ENCODE data around the genes CEBPZ and QPCT.

DNA sequence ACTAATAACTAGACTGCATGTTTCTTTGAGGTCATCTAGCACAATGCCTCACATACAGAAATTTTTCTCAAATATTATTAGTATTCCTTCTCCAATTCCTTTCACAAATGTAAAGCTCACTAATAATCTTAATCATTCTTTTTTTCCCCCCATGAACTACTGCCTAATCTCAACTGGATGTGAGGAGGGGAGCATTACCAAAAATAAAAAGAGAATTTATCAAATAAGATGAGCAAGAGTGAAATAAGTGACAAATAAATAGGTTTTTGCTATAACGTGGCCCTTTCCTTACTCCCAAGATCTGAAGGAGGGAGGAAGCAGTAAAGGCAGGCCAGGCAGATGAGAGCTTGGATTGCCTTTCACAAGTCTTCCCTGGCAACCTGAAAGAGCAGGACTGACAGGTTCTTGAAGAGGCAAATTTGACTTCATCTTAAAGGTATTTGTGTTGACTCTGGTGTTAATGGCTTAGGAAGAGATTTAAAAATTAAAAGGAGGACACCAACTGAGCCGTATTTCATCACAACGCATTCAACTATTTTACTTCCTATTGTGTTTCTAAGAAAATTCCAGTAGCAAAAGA, 3.4 kb downstream of the STRN start:
- RRBS: no CpG with 5 or more reads among the region's 3 CpGs

DNA sequence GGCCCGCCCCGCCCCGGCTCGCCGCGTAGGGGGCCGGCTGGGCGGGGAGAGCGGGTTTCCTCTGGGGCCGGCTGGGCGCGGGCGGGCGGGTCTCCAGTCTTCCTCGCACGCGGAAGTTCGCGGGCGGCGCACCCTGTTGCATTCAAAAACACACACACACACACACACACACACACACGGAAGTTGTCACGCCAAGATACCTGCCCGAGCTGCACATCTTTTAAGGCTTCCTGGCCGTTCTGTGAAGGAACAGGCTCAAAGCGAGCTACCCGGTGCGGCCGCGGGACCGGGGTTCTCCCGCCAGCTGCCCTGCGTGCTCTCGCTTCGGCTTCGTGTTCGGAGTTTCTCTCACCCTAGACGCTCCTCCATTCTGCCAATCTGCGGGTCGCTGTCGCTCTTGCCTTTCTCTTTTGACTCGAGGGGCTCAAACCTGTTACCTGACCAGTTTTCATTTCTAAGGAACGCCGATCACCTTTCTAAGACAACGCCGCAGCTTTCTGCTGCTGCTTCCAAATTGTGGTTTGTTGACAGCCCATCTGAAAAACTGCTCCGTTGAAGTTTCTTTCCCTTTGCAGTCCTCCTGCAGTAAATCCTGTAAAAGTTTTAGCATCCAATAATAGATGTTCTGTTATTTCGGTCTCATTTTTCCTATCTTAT, 543 bp upstream of the STRN start:
- RRBS: 3% methylated on average over 3 of the region's 48 CpGs

DNA sequence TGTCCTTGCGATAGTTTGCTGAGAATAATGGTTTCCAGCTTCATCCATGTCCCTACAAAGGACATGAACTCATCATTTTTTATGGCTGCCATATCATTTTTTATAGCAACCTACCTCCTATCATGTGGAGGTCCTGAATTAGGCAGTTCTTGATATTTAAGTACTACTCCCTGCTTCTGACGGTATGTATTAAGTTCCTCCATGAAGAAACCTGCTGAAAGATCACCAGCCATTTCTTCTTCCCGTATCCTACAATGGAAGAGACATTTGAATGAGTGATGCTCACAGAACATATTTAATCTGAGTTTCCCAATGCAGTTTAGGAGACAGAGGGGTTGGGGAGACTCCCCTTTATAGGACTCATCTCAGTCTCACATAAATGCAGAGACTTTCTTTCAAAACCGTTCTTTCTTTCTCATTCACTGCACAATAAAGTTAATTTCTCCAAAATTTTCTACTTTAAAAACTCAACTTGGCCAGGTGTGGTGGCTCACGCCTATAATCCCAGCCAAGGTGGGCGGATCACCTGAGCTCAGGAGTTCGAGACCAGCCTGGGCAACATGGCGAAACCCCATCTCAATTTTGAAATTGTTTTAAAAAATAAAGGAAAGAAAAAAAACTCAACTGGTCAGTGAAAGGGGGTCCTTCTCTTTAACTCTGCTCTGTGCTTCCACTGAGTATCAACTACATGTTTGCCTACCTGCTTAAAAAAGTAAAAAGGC, 9.0 kb downstream of the EIF2AK2 start:
- RRBS: no CpG with 5 or more reads among the region's 8 CpGs

GRCh38 chr2:37231026-37231852, at the start of gene CEBPZ:
Gene CEBPZ, minus strand, starts transcription at chr2:37231596.
- RRBS: 2% methylated on average over 14 of the region's 60 CpGs

DNA sequence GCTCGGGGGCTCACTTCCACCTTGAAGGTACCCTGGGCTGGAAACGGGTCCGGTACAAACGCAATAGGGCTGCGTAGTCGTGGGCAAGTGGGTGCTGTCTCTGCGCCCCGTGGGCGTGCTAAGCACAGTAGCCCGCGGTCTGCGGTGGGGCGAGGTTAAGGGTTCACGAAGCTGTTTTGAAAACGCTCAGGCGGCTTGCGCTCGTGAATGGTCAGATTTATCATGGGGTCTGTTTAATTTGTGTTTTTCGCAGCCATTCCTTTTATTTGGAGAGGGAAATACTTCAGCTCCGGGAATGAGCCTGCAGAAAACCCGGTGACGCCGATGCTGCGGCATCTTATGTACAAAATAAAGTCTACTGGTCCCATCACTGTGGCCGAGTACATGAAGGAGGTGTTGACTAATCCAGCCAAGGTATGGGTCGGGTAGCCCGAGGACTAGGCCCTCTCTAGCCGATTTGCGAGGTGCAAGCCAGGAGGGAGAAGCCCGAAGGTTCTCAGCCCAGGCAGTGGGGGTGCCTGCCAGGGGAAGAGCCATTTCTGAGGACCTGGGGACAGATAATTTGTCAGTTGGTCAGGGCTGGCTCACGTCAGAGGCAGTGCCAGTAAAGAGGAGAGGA, 504 bp downstream of the NDUFAF7 start:
- RRBS: 2% methylated on average over 3 of the region's 31 CpGs

DNA sequence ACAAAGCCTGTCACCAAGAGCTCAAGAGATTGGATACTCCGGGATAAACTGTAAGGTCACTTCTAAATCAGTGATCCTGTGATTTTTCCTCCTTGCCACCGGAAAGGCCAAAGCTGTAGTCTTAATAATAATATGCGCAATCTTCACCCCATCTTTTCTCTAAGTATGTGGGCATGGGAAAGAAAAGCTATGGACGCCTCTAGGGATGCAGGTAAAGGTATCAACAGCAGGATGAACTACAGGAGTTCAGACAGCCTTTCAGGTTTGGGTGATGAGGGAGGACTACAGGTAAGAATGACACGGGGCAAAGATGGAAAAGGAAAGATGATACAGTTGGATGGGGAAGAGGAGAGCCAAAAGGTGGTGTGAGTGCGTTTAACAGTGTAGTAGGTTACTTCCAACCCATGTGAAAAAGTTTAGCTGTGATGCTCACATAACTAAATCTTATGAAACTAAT, 33.4 kb downstream of the NDUFAF7 start:
- RRBS: no CpG with 5 or more reads among the region's 6 CpGs

DNA sequence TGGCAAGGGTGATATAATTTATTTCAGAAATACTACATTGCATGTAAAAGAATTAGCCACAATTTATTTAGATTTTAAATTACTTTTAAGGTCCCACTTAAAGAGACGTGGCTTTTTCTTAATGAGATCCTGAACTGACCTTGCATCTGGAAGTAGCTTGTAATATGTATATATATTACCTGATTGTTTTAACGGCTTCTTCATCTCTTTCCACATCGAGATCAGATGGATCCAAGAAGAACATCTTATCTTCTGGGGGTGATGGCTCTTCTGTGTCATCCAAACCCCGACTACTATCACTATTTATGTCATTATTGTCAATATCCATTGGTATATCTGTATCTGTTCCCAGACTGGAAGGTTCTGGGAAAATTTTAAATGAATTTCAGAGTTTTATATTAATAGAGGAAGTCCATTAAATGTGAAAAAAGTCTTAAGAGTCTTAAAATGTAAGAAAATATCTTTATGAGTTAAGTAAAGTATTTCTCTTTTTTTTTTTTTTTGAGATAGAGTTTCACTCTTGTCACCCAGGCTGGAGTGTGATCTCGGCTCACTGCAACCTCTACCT, 45.0 kb downstream of the PRKD3 start:
- RRBS: no CpG with 5 or more reads among the region's 5 CpGs

DNA sequence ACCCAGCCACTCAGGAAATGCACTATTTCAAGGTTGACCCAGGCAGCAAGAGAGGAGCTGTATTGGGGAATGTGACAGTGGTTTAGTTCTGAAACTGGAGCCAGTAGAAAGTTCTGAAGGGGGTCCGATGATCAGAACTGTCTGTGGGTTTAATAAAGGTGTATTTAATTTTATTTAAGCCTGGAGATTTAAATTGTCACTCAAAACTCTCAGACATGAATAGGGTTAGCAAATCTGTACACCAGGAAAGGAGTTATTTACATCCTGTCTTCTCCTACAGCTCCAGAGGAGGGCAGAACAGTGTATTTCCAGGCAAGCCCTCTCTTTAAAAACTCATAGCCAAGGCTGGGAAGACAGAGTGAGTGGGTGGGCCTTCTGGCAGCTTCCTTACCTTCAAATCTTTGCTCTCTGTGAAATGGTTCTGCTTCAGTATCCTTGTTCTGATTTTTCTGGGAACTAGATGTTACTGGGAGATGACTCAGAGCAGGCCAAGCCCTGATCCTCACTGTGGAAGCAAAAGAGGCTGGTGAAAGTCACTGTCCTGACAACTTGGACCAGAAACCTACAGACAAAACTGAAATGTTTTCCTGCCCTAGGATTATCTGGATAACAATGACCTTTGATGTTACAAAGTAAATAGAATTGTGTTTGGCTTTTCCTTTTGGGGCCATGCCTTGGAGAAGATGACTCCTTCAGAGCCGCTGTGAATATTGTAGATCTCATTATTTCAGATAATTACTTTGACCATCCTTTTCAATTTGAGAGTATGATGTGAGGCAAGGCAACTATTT, 899 bp upstream of the QPCT start:
- RRBS: no CpG with 5 or more reads among the region's 2 CpGs

DNA sequence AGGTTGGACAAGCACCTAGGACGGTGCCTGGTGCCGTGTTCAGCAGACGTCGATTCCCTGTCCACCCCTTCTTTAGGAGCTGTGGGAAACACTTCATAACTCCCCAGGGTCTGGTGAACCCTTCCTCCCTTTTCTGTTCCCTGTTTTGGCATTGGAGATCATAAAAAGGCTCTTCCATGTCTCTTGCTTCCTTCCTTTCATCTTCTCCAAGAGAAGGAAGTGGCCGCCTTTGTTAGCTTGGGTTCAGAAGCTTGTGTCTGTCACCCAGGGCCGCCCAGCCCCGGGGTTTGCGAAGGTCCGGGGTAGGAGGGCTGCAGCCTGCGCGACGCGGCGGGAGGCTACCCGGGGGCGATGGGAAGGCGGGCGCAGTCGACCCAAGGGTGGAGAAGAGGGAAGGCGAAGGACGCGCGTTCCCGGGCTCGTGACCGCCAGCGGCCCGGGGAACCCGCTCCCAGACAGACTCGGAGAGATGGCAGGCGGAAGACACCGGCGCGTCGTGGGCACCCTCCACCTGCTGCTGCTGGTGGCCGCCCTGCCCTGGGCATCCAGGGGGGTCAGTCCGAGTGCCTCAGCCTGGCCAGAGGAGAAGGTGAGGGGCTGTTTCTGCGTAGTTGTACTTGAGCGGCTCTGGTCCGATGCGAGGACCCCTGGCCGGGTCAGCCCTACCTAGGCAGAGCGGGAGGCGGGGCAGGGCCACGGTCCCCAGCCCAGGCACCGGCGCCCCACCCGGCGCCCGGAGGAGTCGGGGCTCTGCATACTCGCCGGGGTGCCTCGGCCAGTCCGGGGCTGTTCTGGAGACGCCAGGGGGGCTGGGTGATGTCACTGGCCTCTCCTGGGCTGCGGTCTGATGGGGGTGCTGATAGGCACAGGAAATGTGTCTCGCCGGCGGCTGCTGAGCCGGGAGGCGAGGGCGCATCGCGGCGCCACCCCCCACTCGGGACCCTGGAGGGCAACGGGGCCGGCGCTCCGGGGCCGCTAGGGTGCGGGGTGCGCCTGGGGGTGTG, at the start of gene QPCT:
TSS of gene QPCT (plus strand) at position 368 of the 1,004 bp plus-strand sequence.
- RRBS: 89% methylated on average over 39 of the region's 74 CpGs

GRCh38 chr2:37523690-37524344, 147.6 kb downstream of the CDC42EP3 start:
- RRBS: no CpG with 5 or more reads among the region's 5 CpGs

DNA sequence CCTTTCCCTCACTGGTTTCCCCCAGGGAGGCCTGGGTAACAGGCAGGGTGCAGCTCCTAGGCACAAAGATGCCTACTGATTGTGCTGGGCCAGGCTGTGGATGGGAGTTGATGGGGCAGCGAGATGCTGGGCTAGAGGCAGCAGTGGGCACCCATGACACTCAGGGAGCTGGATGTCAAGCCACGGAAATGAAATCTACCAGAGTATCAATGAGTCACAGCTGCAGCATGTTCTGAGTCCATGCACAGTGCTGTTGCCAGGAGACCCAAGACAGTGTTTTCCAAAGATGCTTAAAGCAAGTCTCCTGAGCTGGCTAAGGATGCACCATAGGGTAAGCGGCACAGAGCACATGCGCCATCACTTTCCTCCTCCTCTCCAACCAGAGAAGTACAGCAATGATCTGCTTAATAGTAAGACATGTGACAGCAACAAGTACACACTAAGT, 57.4 kb downstream of the CDC42EP3 start:
- RRBS: no CpG with 5 or more reads among the region's 4 CpGs

GRCh38 chr2:37626147-37626600, 45.3 kb downstream of the CDC42EP3 start:
- RRBS: no CpG with 5 or more reads among the region's 9 CpGs

GRCh38 chr2:37654475-37654912, 16.9 kb downstream of the CDC42EP3 start:
- RRBS: no CpG with 5 or more reads among the region's 9 CpGs

GRCh38 chr2:37780994-37781379, 109.5 kb upstream of the CDC42EP3 start:
- RRBS: no CpG with 5 or more reads among the region's 6 CpGs

GRCh38 chr2:38037671-38038753, 37.9 kb downstream of the CYP1B1 start:
- RRBS: 37% methylated on average over 11 of the region's 41 CpGs

GRCh38 chr2:38085074-38085906, 9.3 kb upstream of the CYP1B1 start:
- RRBS: no CpG with 5 or more reads among the region's 19 CpGs

DNA sequence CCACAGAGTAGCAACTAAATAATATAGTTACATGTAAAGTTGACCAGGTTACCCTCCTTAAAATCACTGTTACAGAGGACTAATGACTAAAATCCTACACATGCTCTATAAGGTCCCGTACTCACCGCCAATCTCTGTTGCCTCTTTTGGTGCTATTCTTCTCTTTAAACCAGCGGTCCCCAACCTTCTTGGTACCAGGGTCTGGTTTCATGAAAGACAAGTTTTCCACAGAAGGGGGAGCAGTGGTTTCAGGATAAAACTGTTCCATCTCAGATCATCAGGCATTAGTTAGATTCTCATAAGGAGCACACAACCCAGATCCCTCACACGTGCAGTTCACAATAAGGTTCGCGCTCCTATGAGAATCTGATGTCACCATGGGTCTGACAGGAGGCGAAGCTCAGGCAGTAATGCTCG, 30.7 kb downstream of the ATL2 start:
- RRBS: no CpG with 5 or more reads among the region's 8 CpGs

- RRBS: no CpG with 5 or more reads among the region's 9 CpGs
These were observed 70.0 kb upstream of the ATL2 start for GRCh38 chr2:38446922-38447671.

GRCh38 chr2:38462041-38462797, 85.1 kb upstream of the ATL2 start:
- RRBS: no CpG with 5 or more reads among the region's 7 CpGs

DNA sequence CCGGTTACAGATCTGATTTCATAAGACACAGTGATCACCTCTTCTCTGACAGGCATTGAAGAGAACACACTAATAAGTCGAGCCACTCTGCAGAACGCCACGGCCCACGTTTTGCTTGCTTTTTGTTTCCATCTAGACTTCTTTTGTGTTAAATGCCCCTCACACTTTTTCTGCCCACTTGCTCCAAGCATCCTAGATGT, 85.4 kb downstream of the HNRNPLL start:
- RRBS: no CpG with 5 or more reads among the region's 5 CpGs